AG04450 (cell line): ENCODE measurements around the gene FZD8.

DNA sequence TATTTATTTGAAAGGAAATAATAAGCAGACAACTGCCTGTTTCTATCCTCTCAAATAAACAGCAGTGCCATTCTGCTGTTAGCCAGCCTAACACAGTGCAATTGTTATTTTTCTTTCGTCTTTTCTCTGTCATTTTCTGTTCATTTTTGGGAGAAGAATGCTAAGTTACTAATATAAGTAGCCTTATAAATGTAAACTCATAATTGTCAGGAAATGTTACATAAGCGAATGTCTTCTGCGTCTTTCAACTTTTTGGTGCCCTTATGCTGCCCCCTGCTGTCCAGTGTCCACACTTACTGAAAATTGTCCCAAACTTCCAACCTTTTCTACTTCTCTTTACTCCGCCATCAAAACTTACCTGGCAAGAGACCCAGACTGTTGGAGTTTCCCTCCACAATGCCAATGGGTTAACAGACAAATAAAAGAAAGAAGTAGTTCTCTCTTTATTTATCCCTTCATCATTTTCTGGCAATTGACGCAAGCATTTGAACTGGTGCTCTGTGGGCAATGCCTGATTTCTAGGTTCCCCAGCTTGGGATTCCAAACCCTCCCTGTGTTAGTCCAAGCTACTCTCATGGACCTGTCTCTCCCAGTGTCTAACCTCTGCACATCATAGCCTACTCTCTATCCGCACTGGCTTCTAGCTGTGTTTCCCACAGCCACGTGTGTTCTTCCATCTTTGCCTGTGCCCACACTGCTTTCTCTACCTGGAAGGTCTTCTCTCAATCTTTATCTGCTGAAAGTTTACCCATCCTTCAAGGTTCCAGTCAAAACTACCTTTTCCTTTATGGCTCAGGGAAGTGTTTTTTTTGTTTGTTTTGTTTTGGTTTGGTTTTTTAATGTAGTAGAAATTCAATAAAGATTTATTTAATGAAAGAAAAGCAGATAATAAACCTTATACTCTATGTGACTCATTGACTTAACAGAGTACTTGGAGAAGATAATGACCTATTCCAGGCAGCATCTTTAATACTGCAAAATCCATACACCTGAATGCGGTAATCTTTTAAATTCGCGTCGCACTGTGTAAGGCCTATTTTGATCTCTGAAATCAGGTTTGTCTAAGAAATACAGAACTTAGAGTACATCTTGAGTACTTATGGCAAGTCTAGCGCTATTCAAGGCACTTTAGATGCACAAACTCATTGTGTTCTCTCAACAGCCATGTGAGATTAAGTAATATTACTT lies 21.2 kb upstream of the EPC1 start:
- CAGE, long polyA plus RNA = no peak
- RRBS = no CpG with 5 or more reads among the region's 12 CpGs

DNA sequence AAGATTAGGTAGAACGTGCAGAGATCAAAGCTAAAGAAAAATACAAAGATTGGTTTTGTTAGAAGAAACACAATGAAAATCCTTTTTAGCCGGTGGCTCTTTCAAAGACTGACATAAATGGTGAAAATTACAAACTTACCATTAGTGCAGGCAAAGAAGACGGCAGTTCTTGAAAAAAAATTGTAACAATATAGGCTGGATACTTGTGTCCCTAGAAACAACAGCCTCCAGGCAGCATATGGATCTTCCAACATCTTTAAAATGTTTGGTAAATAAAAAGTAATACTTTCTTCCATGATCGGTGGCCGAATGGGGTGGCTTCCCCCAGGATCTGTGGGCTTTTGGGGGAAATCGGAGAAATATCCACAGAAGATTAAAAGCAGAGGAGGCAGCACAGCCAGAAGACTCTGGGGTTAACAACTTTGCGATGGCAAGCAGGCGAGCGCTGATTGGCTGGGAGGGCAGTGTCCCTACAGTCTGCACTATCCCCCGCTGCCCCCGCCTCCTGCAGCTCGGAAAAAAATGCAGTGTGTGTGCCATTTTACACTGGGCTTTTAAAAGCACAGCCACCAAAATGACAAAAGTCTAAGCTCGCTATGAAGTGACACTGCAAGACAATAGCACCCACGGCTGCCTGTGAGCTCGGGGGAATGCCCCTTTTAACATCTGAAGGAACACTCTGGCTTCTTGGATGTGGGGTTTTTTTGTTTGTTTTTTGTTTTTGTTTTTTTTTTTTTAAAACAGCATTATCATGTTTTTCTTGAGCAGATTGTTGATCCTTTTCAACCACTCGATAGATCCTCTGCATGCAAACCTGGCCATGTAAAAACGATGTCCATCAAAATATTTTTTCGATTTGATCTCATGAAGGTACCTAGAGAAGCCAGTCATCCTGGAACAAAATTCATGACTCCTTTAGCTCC lies 31.7 kb upstream of the EPC1 start:
- CAGE, long polyA plus RNA = start-site peak on the minus strand centred at position 420 of the sequence, 64 bp wide, 112 and 46 reads in 2 replicates
- RRBS = no CpG with 5 or more reads among the region's 18 CpGs

- CAGE, long polyA plus RNA = no peak
- RRBS = no CpG with 5 or more reads among the region's 12 CpGs
Measured at GRCh38 chr10:33125812-33126576, 168.0 kb upstream of the ITGB1 start.

GRCh38 chr10:33142103-33142404 lies 184.0 kb upstream of the ITGB1 start:
- CAGE, long polyA plus RNA = no peak
- RRBS = no CpG with 5 or more reads among the region's 1 CpG

DNA sequence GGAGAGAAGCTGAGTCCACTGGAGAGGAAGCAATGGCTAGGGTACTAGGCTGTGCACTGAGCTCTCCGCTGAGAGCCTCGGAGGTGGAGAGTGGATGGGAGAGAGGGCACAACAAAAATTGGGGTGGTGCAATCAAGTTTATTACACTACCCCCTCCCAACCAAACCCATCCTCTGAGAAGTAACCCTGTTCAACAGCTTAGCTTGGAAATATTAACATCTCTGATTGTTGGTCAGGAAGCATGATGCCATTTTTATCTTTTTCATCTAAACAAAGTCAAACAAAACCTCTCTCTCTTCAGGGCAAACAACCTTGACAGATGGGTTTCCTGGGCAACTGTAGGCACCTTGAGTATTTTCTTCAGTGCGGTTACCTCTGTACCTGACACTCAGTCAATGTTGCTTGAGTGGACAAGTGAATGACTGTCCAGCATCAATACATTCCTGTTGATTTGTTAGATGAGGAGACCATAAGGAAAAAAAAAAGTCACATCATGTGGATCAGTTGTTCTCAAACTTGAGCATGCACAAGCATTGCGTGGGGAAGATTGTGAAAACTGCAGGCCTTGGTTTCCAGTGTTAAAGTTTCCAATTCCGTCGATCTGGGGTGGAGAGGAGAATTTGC lies 183.6 kb downstream of the NRP1 start:
- CAGE, long polyA plus RNA = no peak
- RRBS = no CpG with 5 or more reads among the region's 6 CpGs

GRCh38 chr10:33678814-33679013 lies 344.2 kb upstream of the NRP1 start:
- CAGE, long polyA plus RNA = no peak
- RRBS = no CpG with 5 or more reads among the region's 3 CpGs

- CAGE, long polyA plus RNA = no peak
- RRBS = no CpG with 5 or more reads among the region's 22 CpGs
Measured at GRCh38 chr10:34078529-34079602, 736.2 kb downstream of the PARD3 start.

- CAGE, long polyA plus RNA = no peak
- RRBS = no CpG with 5 or more reads among the region's 3 CpGs
Measured at GRCh38 chr10:34515509-34515974, 299.6 kb downstream of the PARD3 start.

GRCh38 chr10:34526055-34526636 lies 288.9 kb downstream of the PARD3 start:
- CAGE, long polyA plus RNA = no peak
- RRBS = no CpG with 5 or more reads among the region's 5 CpGs

DNA sequence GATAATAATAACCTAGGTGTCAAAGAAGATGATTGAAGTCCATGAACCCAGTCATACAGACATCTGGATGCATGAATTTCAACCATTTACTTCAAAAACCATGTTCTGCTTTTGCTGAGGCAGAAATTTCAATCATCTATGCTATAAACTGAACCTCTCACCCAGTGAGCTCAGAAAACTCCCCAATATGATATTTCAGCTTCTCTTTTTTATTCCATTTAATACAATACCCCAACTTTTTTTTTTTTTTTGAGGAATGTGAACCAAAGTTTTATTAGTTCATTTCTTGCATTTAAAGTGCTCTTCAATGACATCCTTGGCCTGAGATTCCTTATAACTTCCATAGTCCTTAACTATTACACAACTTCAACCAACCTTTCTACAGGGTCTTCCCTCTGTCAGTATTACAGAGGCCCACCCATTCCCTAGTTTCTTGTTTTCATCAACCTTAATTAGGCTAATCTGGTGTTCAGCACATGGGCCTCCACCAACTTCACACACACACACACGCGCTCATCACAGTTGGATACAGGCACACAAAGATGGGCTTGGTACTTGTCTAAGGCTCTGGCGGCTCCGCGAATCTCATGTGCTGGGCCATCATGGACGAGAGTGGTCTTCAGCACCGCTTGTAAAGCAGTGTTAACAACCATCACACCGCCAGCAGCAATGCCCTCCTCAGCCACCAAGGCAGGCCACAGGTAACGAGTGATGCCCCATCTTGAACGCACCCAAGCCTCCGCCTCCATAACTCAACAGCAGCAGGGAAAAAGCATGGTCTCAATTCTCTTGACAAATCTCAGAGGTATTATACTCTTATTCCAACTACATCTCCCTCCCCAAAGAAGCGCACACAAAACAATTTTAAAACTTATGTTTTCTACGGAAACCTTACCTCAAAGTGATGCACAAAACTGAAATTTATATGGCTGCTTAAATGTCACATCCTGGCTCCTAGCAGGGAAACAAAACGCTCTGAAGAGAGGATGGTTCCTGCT lies 139.4 kb downstream of the PARD3 start:
- CAGE, long polyA plus RNA = no peak
- RRBS = no CpG with 5 or more reads among the region's 14 CpGs

- CAGE, long polyA plus RNA = no peak
- RRBS = no CpG with 5 or more reads among the region's 11 CpGs
Measured at GRCh38 chr10:34723685-34724253, 91.3 kb downstream of the PARD3 start.

GRCh38 chr10:34743698-34744381 lies 71.3 kb downstream of the PARD3 start:
- CAGE, long polyA plus RNA = no peak
- RRBS = no CpG with 5 or more reads among the region's 8 CpGs

DNA sequence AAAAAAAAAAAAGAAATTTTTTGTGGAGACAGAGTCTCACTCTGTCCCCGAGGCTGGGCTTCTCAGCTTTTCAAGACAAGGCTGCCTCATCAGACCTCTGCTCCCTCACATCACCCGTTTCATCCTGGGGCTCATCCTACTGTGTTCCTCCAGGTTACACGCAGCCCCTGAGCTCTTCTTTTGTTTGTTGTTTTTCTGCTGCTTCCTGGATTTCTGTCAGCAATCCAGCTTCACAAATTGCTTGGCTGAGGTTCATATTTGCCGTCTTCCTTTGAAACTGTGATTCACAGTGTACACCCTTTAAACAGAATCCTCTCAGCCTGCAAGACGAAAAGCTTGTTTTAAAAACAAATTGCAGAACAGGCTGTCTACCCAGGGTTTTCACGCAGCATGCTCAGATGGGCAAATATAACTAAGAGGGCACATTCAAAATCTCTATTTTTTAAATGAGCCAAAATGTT lies 39.0 kb upstream of the PARD3 start:
- CAGE, long polyA plus RNA = no peak
- RRBS = no CpG with 5 or more reads among the region's 6 CpGs

DNA sequence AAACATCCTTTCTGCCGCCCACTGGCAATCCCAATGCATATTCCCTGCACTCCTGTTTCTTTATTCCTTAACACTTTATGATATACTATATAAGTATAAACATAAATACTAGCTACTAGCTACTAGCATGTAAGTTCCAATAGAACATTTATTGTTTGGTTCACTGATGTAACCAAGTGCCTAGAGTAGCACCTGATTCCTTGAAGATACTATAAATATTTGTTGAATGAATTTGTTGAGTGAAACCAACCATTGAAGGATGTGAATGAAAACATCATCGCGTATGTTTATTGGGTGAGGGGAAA lies 5.0 kb downstream of the CCNY start:
- CAGE, long polyA plus RNA = no peak
- RRBS = no CpG with 5 or more reads among the region's 3 CpGs

GRCh38 chr10:35350927-35351616 lies 14.8 kb downstream of the CCNY start:
- CAGE, long polyA plus RNA = no peak
- RRBS = no CpG with 5 or more reads among the region's 3 CpGs

DNA sequence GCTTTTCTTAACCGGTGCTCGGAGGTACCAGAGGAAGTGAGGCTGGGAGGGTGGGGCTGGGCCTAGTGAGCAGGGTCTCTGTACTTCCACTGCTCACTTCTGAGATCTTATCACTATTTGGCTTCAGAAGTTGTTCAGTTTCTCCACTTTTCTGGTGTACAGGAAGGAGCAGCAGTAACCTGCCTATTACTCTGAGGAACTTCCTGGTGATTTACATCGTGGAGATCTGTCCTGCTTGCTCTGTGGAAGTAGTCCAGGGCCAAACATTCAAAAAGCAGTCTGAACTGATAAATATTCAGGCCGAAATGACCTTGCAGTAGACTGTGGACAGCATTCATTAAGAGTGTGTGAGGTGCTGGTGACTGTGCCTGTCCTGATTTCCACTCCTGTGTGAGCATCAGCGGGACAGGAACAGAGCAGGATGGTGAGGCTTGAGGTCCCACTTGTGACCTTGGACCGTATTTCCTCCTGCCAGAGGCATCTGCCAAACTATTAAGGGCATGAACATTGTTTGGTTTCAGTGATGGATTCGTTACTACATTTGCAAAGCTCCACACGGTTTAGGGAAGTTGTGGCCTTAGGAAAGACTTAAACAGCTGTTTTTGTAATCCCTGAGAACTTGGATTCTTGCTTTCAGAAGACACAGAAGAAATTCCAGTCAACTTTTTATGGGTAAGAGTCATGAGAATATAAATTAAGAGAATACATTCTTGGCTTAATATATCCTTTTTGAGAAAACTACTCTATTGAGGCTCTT lies 32.7 kb downstream of the CCNY start:
- CAGE, long polyA plus RNA = no peak
- RRBS = no CpG with 5 or more reads among the region's 8 CpGs

DNA sequence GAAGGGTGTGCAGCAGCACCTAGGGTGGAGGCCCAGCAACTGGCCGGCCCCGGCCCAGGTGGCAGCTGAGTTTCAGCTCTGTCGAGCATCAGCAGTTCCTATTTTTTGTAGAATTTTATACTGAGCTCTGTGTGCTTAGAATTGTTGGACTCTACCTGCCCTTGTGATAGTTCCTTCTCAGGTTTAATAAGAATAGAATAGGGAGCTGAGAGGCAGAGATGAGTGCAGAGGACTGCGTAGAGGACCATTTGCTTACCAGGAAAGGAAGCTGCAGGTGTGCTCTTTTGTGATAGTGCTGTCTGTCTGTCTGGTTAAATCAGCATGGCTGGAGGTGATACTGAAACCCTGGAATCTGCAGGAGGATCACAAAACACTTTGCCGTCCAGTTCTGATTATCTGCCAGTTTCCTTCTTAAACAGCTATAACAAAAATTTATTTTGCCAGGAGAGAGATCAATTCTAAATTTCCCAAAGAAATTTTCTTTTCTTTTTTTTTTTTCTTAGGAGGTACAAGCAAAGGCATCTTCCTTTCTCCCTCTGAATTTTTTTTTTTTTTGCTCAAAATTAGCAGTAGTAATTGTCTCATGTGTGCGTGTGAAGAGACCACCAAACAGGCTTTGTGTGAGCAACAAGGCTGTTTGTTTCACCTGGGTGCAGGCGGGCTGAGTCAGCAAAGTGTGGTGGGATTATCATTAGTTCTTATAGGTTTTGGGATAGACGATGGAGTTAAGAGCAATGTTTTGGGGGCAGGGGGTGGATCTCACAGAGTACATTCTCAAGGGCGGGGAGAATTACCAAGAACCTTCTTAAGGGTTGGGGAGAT lies 64.9 kb downstream of the CCNY start:
- CAGE, long polyA plus RNA = no peak
- RRBS = no CpG with 5 or more reads among the region's 9 CpGs

DNA sequence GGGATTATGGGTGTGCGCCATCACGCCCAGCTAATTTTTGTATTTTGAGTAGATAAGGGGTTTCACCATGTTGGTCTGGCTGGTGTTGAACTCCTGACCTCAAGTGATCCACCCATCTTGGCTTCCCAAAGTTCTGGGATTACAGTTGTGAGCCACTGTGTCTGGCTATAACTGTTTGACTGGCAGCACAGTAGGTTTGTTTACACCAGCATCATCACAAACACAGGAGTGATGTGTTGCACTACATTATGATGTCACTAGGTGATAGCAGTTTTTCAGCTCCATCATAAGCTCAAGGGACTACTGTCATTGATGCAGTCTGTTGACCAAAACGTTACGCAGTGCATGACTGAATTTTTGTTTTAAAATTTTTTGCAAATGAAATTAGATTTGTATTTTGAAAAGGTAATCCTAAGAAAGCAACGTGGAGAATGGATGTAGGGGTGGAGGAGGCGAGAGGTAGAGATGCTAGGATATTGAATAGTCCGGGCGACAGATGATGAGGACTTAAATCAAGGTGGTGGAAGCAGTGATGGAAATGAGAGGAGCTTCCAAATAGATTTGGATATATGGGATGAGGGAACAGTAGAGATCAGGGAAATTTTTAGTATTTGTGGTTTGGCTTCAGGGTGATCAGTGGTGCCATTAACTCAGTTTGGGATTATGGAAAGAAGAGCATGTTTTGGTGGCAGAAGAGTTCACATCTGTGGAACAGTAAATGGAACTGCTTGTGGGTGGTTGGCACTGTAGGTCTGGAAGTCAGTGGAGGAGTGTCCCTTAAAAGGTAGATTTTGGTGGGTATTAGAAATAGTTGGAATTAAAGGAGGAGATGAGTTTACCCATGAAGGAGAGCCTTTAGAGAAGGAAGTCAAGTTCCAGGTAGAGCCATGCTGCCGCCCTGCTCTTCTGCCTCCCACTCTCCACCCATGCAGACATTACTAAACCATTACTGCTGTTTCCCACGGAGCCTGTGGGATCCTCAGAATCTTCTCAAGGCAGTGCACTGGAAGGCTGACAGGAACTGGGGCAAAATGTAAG lies 108.4 kb downstream of the CCNY start:
- CAGE, long polyA plus RNA = no peak
- RRBS = no CpG with 5 or more reads among the region's 10 CpGs

DNA sequence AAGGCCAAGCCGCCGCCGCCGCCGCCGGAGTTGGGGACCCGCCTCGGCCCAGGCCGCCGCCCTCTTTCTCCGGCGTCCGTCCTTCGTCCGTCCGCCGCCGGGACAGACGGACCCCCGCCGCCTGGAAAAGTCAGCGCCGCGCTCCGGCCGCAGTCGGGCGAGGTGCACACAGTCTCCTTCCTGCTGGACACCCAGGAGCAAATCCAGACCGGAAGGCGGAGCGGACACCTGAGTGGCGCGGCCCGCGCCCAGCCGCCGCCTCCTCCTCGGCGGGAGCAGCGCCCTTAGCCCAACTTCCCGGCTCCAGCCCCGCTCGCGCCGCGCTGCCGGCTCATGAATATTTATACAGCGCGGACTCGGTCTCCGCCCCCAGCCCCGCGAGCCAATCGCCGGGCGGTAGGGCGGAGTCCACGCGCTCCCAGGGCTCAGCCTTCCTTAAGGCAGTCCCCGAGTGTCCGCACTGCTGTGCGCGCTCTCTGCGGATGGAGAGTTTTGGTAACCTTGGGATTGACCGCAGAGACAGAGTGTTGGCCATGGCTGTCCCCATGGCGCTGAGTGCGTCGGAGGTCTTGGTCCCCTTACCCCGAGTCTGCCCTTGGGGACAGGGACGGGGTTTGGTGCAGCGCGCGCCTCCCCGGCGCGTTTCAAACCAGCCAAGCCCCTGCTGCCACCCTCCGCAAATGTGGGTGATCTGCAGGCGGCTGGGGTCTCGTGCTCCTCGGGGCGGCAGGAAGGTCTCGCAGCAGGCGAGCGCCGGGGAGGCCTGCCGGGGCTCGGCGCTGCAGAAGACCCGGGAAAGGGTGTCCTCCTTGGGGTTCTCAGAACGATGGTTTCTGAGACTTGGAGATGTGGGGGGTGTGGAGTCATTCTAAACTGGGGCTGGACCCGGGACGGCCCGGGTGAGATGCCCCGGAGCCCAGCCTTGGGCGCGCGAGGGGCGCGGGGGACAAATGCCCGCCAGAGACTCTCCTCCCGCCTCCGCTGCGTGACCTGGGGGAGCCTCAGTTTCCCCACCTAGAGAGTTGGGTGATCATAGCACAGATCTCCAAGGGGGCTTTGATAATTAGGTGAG lies at the start of gene FZD8:
Gene FZD8, minus strand, starts transcription at position 317 of the 1,072 bp plus-strand sequence.
- CAGE, long polyA plus RNA = no peak
- RRBS = 2% methylated on average over 52 of the region's 103 CpGs

DNA sequence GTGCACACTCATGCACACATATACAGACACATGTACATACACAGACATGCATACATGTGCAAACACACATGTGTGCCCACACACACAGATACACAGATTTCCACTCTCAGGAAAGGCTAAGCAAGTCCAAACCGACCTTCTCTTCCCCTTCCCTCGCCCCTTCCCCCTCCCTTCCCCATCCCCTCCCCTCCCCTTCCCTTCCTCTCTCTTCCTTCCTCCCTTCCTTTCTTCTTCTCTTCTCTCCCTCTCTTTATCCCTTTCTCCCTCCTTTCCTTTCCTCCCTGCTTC lies 296.7 kb downstream of the ZNF248 start:
- CAGE, long polyA plus RNA = no peak
- RRBS = no CpG with 5 or more reads among the region's 2 CpGs